PFSK-1 (cell line): ENCODE measurements around the gene ABLIM3.

GRCh38 chr5:147946276-147947396, 40.3 kb upstream of the C5orf46 start:
- RRBS, result no CpG with 5 or more reads among the region's 29 CpGs

GRCh38 chr5:148147399-148147764, 21.0 kb upstream of the SPINK14 start:
- RRBS, result no CpG with 5 or more reads among the region's 3 CpGs

DNA sequence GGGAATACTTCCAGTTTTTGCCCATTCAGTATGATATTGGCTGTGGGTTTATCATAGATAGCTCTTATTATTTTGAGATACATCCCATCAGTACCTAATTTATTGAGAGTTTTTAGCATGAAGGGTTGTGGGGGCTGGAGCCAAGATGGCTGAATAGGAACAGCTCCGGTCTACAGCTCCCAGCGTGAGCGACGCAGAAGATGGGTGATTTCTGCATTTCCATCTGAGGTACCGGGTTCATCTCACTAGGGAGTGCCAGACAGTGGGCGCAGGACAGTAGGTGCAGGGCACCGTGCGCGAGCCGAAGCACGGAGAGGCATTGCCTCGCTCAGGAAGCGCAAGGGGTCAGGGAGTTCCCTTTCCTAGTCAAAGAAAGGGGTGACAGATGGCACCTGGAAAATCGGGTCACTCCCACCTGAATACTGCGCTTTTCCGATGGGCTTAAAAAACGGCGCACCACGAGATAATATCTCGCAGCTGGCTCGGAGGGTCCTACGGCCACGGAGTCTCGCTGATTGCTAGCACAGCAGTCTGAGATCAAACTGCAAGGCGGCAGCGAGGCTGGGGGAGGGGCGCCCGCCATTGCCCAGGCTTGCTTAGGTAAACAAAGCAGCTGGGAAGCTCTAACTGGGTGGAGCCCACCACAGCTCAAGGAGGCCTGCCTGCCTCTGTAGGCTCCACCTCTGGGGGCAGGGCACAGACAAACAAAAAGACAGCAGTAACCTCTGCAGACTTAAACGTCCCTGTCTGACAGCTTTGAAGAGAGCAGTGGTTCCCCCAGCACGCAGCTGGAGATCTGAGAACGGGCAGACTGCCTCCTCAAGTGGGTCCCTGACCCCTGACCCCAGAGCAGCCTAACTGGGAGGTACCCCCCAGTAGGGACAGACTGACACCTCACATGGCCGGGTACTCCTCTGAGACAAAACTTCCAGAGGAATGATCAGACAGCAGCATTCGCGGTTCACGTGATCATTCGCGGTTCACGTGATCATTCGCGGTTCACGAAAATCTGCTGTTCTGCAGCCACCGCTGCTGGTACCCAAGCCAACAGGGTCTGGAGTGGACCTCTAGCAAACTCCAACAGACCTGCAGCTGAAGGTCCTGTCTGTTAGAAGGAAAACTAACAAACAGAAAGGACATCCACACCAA, 8.0 kb downstream of the SPINK7 start:
- RRBS, result no CpG with 5 or more reads among the region's 42 CpGs

GRCh38 chr5:148452765-148453430, 69.1 kb downstream of the FBXO38 start:
- RRBS, result no CpG with 5 or more reads among the region's 6 CpGs

GRCh38 chr5:148844575-148845348, 18.4 kb downstream of the ADRB2 start:
- RRBS, result no CpG with 5 or more reads among the region's 7 CpGs

DNA sequence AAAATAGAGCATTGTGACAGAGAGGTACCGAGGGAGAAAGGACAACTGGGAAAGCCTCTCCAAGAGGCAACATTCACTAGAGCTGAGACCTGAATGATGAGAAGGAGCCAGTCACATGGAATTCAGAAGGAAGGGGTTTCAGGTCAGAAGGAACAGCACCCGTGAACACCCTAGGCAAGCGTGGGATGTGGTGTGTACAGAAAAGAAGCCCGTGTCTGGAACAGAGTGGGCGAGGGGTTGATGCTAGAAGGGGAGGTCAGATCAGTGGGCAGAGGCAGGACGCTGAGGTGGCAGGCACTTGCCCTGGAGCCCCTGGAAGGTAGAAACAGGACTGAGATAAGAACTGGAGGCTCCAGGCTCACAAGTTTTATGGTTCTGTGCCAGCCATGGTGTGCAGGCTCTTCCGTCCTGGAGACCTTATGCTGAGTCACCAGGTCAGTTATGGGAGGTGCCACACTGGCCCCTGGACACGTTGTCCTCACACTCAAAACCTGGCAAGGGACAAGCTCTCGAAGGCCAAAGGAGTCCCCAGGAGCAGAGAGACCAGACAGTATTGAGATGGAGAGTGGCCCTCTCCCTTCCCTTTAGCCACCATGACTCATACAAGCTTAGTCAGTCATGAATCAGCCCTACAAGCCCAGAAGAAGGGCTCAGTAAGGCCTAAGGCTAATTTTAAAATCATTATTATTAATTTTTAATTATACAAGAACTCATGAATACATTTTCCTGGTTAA, 7.0 kb upstream of the ABLIM3 start:
- RRBS, result no CpG with 5 or more reads among the region's 9 CpGs

DNA sequence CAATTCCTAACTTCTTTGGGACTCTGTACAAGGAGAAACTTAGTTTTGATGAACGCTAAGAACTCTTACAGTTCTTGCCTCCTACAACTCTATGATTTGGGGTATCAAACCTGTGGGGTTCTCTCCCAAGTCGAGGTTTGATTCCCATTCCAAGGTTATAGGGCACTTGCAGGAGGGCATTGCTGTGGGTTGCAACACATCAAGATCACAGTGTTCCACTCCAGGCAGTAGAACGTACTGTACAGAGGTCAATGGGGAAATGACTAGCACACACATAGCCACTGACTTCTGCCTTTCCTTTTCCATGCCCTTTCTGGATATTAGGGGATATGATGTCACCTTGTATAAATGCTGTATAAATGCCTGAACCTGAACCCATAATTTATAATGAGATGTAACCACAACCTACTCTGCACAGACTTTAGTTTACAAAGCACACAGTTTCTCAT, 5.9 kb upstream of the ABLIM3 start:
- RRBS, result no CpG with 5 or more reads among the region's 3 CpGs

GRCh38 chr5:149141284-149141997, at the start of gene ABLIM3:
Gene ABLIM3, plus strand, starts transcription at chr5:149141493.
- RRBS, result 6% methylated on average over 16 of the region's 53 CpGs

GRCh38 chr5:149207164-149207631, 64.5 kb upstream of the AFAP1L1 start:
- RRBS, result 28% methylated on average over 3 of the region's 8 CpGs

GRCh38 chr5:149273800-149274287, 2.2 kb downstream of the AFAP1L1 start:
- RRBS, result no CpG with 5 or more reads among the region's 2 CpGs

DNA sequence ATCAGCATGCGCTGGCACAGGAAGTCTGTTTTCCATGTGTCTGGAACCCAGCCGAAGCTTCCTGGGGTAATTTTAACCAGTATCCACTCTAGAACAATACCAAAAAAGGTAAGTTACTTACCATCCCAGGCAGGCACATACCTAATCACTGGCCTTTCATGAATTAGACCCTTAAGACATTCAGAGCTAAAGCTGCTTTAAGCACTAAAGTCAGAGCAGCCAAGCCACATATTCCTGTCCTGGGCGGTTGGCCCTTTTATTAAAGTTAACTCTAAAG, 6.9 kb downstream of the IL17B start:
- RRBS, result no CpG with 5 or more reads among the region's 3 CpGs

DNA sequence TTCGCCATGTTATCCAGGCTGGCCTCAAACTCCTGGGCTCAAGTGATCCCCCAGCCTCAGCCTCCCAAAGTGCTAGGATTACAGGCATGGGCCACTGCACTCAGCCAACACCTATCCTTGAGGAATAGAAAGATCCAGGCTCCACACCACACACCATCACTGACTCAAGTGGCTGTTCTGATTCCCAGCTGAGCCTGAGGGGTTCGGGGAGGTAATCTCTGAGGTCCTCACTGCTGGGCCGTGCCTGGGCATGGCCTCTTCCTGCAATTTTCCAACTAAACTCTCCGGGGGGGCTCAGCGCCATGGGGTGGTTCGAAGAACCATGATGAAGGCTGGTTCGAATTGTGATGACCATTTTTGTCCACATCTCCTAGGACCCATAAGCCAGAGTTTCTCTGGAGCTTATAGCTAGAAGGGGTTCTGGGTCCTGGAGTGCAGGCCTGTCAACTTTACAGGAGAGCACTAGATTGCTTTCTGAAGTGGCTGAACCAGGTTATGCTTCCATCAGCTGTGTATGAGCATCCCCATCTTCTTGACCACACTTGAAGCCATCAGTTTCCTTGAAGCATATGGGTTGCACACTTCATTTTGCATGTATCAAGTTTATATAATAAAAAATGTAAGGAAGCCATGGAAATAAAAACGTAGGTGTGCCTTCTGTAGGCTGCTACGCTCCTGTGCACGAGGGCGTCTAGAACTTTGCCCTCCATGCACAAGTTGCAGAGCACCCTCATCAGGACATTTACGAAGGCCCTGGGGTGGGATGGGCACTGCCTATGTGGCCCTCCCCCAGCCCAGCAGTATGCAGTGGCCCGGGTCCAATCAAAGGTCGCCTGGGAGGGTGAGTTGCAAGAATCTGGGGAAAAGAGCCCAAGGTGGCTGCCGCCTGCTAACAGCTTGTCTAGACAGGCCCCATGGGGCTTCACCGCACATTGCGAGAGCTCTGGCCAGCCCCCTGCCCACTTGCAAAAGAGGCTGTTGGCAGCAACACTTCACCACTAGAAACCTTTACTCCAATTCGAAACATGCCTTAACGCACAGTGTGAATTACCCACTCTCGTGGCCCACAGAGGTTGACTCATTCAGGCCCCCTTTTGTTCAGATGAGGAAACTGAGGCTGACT, 31.3 kb upstream of the IL17B start:
- RRBS, result no CpG with 5 or more reads among the region's 20 CpGs

- RRBS, result no CpG with 5 or more reads among the region's 9 CpGs
These were observed 38.2 kb upstream of the IL17B start for GRCh38 chr5:149417206-149417795.

DNA sequence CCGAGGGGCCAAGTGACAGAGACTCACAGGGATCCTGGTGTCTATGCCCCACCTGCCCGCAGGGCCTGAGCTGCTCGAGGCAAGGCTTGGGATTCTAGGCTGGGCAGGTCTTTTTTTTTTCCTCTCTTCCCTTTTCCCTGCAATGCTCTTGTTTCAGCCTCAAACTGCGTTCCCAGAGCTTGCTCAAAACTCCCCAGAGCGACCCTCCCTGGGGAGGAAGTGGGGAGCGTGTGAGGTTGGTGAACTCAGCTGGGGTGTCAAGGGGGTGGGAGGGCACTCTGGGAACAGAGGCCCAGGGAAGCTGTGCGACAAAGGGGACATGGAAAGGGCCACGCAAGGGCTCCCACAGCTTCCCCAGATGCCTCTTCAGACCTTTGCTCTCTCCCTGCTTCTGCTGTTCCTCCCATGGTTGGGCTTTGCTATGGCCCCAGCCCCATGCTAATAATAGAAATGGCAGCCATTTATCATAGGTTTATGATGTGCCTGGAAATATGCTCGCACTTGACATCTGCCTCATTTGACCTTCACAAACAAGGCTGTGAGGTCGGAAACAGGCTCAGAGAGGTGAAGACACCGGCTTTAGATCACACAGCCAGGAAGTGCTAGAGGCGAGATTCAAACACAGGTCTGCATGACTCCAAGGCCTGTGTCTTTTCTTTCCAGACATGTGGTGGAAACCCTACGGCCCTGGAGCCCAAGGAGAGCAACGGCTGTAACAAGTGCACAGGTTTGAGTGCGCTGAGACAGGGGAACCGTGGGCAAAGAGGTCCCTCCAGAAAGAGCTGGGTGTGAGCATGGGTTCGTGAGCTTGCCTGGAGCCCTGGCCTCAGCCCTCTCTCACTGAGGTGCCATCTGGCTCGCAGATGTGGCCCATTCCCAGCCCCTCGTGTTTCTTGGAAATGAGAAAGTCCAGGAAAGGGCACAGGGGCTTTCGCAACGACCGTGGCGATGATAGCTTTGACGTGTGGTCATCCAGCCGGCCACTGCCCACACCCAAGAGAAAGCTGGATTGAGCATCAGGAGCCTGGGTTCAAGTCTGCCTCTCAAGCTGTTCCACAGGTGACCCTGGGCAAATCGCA, 41.1 kb upstream of the IL17B start:
- RRBS, result no CpG with 5 or more reads among the region's 26 CpGs

GRCh38 chr5:149533244-149533641, 18.0 kb downstream of the CSNK1A1 start:
- RRBS, result no CpG with 5 or more reads among the region's 2 CpGs

- RRBS, result no CpG with 5 or more reads among the region's 3 CpGs
These were observed 908 bp downstream of the ARHGEF37 start for GRCh38 chr5:149582219-149582592.

GRCh38 chr5:149618523-149619455, 37.5 kb downstream of the ARHGEF37 start:
- RRBS, result no CpG with 5 or more reads among the region's 10 CpGs

DNA sequence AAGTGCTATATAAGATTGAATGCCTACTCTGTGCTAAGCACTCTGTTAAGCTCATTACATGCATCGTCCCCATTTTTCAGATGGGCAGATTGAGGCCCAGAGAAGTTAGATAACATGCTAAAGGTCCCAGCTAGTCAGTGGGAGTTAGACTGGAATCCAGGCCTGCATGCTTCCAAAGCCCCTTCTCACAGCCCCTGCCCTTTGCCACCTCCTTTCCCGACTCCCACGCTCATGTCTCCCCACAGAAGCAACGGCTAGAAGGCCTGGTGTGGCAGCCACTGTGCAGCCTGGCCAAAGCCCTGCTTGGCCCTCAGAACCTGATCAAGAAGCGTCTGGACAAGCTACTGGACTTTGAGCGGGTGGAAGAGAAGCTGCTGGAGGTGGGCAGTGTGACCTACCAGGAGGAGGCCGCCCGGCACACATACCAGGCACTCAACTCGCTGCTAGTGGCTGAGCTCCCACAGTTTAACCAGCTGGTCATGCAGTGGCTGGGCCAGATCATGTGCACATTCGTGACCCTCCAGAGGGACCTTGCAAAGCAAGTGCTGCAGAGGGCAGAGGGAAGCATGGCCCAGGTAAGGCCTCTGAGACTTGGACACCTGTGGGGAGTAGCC, 40.3 kb downstream of the ARHGEF37 start:
- RRBS, result no CpG with 5 or more reads among the region's 10 CpGs

- RRBS, result no CpG with 5 or more reads among the region's 6 CpGs
These were observed 42.6 kb downstream of the ARHGEF37 start for GRCh38 chr5:149623817-149624319.